ENCODE results near the gene MASP1.

GRCh38 chr3:186964892-186965788 lies 34.8 kb downstream of the ST6GAL1 start:
CAGE:
- cytosol, long polyA minus RNA, result no peak
- cytosol, long polyA plus RNA, result no peak
- long polyA plus RNA, result no peak
- nucleus, long polyA minus RNA, result no peak
- nucleus, long polyA plus RNA, result no peak

GRCh38 chr3:186976883-186977911 lies 46.9 kb downstream of the ST6GAL1 start:
CAGE:
- cytosol, long polyA minus RNA, result no peak
- cytosol, long polyA plus RNA, result no peak
- long polyA plus RNA, result no peak
- nucleus, long polyA minus RNA, result no peak
- nucleus, long polyA plus RNA, result no peak

GRCh38 chr3:187041781-187042662 lies 97.3 kb downstream of the RPL39L start:
CAGE:
- cytosol, long polyA minus RNA, result no peak
- cytosol, long polyA plus RNA, result no peak
- long polyA plus RNA, result no peak
- nucleus, long polyA minus RNA, result no peak
- nucleus, long polyA plus RNA, result no peak

DNA sequence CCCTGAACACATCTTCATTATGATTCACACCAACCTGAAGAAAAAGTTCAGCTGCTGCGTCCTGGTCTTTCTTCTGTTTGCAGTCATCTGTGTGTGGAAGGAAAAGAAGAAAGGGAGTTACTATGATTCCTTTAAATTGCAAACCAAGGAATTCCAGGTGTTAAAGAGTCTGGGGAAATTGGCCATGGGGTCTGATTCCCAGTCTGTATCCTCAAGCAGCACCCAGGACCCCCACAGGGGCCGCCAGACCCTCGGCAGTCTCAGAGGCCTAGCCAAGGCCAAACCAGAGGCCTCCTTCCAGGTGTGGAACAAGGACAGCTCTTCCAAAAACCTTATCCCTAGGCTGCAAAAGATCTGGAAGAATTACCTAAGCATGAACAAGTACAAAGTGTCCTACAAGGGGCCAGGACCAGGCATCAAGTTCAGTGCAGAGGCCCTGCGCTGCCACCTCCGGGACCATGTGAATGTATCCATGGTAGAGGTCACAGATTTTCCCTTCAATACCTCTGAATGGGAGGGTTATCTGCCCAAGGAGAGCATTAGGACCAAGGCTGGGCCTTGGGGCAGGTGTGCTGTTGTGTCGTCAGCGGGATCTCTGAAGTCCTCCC lies 96.5 kb downstream of the RPL39L start:
CAGE:
- cytosol, long polyA minus RNA, result no peak
- cytosol, long polyA plus RNA, result no peak
- long polyA plus RNA, result no peak
- nucleus, long polyA minus RNA, result no peak
- nucleus, long polyA plus RNA, result no peak

DNA sequence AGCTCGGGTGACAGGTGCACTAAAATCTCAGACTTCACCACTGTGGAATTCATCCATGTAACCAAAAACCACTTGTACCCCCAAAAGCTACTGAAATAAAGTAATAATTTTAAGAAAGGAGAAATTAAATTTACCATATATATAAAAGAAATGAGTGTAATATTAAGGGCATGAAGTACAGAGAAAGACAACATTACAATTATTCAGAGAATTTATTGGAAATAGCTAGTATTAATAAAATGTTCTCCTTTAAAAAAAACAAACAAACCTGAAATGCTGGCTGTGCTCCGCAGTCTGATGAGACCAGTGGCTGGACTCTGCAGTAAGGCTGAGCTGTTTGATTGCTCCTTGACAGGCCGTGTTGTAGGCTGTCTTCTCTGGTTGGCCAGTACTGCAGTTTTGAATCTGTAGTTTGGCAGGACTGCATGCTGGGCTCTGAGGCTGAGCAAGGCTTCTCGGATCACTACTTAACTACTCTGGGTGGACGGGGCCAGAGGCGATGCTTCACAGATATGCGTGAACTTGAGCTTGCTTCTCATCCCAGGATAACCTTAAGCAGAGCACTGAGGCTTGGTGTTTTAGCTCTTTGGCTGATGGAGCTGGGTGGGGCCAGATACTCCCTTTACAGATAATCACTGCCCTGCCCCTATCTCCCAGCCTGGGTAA lies 38.3 kb downstream of the RPL39L start:
CAGE:
- cytosol, long polyA minus RNA, result no peak
- cytosol, long polyA plus RNA, result no peak
- long polyA plus RNA, result no peak
- nucleus, long polyA minus RNA, result no peak
- nucleus, long polyA plus RNA, result no peak

DNA sequence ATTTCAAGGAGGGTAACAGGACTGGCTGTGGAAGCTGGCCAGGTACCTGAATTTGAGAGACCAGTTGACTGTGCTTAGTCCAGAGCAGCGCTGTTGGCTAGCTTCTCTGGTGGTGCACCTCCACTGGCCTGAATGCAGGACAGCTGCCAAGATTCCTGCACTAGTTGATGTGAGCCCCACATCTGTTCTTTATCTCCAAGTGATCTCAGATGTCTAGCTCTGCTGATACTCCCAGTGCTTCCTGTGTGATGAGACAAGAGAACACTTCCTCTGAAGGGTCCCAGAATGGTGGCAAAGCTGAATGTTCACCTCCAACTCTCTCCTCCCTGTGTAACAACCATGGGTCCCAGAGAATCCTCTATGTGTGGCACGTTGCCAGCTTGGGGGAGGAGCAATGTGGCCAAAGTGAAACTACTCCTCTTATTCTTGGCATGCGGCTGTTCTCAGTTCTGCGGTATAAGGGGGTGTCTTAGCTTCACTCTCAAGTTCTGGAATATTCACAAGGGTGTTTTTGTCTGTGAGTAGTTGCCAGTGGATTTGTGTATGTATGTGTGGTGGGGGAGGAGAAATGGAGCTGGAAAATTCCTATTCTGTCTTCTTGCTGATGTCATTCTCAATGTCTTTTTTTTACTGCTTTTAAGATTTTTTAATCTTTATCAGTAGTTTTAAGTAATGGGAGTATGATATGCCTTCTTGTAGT lies 37.6 kb downstream of the RPL39L start:
CAGE:
- cytosol, long polyA minus RNA, result no peak
- cytosol, long polyA plus RNA, result no peak
- long polyA plus RNA, result no peak
- nucleus, long polyA minus RNA, result no peak
- nucleus, long polyA plus RNA, result no peak

DNA sequence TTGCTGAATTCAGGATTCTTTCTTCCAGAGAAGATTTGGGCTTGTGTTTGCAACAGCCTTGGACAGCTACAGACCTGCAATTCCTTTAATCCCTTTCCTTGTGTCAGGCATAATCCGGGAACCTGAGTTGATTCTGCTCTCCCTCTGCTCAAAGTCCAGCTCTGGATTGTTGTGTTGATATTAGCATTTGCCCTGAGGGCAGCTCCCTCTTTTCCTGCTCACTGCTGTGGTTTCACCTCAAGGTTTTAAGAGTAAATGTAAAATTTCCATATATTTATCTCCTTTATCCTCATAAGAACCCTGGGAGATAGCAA lies 23.3 kb upstream of the RTP1 start:
CAGE:
- cytosol, long polyA minus RNA, result no peak
- cytosol, long polyA plus RNA, result no peak
- long polyA plus RNA, result no peak
- nucleus, long polyA minus RNA, result no peak
- nucleus, long polyA plus RNA, result no peak

DNA sequence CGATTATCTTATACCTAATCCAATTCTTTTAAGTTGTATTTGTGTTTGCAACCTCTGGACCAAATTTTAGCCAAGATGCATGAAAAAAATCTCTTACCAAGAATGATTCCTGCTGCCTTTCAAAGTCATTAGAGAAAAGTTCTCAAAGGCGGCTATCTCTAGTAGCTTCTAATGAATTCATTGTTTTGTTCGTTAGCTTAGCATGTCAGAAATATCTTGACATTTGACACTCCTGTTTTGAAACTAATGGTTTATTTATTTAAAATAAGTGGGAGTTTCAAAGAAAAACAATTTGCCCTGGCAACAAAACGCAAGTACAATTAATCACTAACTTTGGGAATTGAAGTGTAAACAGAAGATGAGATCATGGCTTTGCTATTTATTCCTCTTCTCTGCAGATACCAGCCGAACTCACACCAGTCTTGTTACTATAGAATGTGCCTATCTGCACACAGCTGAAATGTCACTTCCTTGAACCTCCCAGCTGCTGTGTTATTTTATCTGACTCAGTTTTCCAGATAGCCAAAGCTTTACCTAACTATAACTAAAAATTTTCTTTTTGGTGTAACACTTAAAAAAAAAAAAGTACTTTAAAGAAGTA lies 27.5 kb downstream of the MASP1 start:
CAGE:
- cytosol, long polyA minus RNA, result no peak
- cytosol, long polyA plus RNA, result no peak
- long polyA plus RNA, result no peak
- nucleus, long polyA minus RNA, result no peak
- nucleus, long polyA plus RNA, result no peak

GRCh38 chr3:187291582-187292185 lies at the start of gene MASP1:
Gene MASP1 (minus strand): TSS chr3:187291737.
CAGE:
- cytosol, long polyA minus RNA, result no peak
- cytosol, long polyA plus RNA, result no peak
- long polyA plus RNA, result no peak
- nucleus, long polyA minus RNA, result no peak
- nucleus, long polyA plus RNA, result no peak

CAGE:
- cytosol, long polyA minus RNA, result no peak
- cytosol, long polyA plus RNA, result no peak
- long polyA plus RNA, result no peak
- nucleus, long polyA minus RNA, result no peak
- nucleus, long polyA plus RNA, result no peak
Observed at GRCh38 chr3:187735394-187735882, 9.8 kb downstream of the BCL6 start.

DNA sequence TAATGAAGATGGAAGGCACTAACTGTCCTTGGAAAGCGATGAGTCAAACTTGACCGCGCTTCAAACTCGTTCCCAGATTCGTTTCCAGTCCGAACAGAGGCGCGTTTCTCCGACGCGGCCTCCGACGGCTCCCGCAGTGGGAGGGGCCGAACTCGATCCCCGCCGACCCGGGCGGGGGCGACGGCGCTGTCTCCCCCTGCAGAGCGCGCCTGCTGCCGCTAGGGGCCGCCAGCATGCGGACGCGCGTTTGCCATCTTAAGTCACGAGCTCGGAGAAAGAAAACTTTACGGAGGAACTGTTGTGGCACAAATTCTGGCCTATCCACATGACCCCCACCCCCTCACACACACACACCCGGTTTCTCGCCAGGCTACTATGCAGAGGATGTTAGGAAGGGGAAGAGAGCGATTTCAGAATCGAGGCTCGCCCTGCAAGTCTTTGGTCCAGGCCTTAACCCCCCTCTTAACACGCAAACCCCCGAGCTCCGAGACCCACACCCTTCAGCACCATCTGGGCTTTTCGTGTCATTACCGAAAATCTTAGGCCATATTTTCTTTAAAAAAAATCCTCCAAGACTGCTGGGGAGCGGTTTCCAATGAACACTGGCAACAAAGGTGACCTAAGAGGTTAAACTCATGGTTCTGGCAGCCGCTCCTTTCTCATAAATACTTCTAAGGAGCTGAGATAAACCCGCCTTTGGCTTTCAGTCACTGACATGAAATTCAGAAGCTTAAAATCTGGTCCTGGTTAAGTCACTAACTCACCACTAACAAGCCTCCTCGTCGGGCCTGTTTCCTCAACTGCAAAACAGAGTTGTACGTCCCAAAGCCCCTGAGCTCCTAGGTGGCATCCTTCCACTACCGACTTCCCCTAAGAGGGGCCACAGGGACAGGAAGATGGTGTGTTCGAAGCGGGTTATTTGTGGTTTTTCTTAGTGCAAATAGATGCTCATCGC lies 5.1 kb downstream of the BCL6 start:
CAGE:
- cytosol, long polyA minus RNA, result no peak
- cytosol, long polyA plus RNA, result no peak
- long polyA plus RNA, result no peak
- nucleus, long polyA minus RNA, result no peak
- nucleus, long polyA plus RNA, result no peak

DNA sequence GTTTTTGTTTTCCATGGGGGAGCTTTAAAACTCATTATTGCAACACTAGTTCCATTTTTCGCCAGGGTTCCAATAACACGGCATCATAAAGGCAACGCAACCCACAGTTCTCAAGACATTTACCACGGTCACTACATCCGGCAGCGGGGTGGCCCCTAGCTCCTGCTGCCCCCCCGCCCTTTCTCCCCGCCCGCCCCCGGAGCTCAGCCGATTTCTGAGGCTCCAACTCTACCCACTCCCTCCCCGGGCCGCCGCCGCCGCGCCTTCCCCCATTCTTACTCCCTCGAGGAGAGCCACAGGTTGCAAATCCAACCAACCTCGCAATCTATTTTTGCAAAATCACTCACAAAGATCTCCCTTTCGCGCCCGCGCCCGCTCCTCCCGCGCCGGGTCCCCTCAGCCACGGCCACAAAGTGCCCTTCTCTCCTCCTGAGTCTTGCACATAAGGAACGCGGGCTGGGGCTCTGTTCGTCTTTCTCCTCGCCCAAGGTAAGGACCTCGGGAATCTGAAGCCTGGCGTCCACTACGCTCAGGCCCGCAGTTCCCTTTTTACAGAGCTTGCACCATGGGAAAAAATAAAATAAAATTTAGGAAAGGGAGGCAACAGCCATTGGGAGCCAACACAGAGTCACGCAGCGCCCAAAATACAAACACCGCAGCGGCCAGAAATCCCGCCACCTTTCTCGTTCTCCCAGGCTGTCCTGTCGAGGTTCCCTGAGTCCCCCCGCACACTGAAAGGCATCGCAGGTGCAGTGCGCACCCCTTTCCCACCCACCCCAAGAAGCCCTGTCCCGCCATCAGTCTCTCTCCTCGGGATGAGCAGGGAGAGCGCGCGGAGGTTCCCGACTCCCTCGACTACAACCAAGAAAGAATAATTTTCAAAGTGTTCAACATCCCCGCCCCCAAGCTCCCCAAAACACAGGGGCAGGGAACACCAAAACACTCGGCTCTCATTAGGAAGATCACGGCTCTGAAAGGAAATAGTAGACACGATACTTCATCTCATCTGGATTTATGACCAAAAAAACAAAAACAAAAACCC lies 1.4 kb downstream of the BCL6 start:
CAGE:
- cytosol, long polyA minus RNA, result no peak
- cytosol, long polyA plus RNA, result no peak
- long polyA plus RNA, result no peak
- nucleus, long polyA minus RNA, result no peak
- nucleus, long polyA plus RNA, result no peak

DNA sequence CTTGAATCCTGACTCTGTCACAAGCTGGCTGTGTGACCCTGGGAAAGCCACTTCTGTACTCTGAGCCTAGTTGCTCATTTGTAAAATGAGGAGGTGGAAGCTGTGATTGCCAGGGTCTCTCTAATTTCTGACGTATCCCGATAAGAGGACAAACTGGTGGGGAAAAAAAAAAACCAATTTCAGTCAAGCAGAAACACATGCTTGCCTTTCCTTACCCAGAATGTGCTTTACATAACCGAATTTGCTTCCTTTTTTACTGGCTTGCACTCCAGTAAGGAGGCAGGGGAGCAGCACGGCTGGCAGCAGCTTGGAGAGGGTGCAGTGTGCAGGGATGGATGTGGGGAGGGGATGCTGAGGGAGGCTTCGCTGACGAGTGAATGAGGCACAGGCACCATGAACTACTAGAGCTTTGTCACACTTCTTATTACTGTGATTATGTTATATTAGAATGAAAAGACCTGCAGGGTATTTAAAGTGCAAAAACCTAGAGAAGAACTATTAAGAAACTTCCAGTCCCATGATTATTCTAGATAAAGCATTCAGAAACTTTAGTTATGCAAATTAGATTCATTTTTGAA lies 186.8 kb upstream of the LPP start:
CAGE:
- cytosol, long polyA minus RNA, result no peak
- cytosol, long polyA plus RNA, result no peak
- long polyA plus RNA, result no peak
- nucleus, long polyA minus RNA, result no peak
- nucleus, long polyA plus RNA, result no peak

CAGE:
- cytosol, long polyA minus RNA, result no peak
- cytosol, long polyA plus RNA, result no peak
- long polyA plus RNA, result no peak
- nucleus, long polyA minus RNA, result no peak
- nucleus, long polyA plus RNA, result no peak
Observed at GRCh38 chr3:187979481-187979993, 174.4 kb upstream of the LPP start.

DNA sequence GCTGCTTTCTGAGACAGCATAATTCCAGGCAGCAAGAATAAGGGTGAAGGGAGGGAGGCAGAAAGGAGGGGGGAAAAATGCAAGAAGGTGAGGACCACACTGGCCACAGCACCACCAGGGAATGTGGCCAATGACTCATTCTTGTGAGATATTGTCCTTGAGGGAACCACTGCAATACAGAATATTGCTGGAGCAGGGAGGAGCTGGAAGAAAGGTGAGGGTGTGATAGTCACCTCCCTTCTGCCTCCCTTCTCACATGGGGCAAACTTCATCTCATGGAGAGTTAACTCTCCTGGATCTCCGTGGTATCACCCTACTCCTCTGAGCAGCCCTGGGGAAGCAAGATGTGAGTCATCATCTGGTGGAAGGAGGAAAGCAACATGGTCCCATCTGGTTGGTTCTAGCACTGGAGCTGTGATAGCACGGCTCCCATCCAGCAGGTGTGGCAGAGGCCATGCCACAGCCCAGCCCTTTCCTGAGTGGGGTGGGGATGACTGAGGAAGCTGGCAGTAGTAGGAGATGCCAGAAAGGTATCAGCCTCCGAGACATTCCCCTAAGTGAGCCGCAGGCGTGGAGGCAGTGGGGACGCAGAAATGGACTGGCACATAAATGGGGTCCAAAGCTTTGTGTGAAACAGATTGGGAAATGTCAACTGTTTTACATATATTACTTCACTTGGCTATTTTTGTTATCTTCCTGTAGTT lies 115.9 kb upstream of the LPP start:
CAGE:
- cytosol, long polyA minus RNA, result no peak
- cytosol, long polyA plus RNA, result no peak
- long polyA plus RNA, result no peak
- nucleus, long polyA minus RNA, result no peak
- nucleus, long polyA plus RNA, result no peak

DNA sequence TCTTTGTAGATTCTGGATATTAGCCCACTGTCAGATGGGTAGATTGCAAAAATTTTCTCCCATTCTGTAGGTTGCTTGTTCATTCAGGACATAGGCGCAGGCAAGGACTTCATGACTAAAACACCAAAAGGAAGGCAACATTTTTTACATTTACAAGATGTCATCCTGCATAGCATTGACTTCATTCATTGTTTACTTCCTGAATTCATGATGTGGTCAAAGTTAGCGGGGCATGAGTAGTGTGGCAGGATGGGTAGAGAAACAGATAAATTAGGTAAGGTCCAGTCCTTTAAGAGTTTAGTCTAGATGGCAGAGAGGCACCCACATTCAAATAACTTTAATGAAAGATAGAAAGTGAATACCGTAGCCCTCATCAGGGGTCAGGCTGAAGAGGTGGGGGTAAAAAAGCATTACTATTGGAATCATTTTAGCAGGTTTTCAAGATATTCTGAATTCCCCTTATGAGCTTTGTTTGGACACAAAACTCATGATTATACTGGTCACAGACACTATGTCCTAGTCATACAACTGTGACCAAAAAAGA lies 44.9 kb upstream of the LPP start:
CAGE:
- cytosol, long polyA minus RNA, result no peak
- cytosol, long polyA plus RNA, result no peak
- long polyA plus RNA, result no peak
- nucleus, long polyA minus RNA, result no peak
- nucleus, long polyA plus RNA, result no peak

DNA sequence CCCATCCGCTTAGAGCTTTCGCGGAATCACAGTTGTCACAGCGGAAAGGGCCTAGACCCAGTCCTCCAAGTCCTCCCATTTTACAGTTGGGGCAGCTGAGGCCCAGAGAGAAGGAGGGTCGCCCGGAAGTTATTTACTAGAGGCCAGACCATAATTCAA lies 466 bp downstream of the LPP start:
CAGE:
- cytosol, long polyA minus RNA, result no peak
- cytosol, long polyA plus RNA, result no peak
- long polyA plus RNA, result no peak
- nucleus, long polyA minus RNA, result no peak
- nucleus, long polyA plus RNA, result no peak

GRCh38 chr3:188209834-188210174 lies 55.8 kb downstream of the LPP start:
CAGE:
- cytosol, long polyA minus RNA, result no peak
- cytosol, long polyA plus RNA, result no peak
- long polyA plus RNA, result no peak
- nucleus, long polyA minus RNA, result no peak
- nucleus, long polyA plus RNA, result no peak

CAGE:
- cytosol, long polyA minus RNA, result no peak
- cytosol, long polyA plus RNA, result no peak
- long polyA plus RNA, result no peak
- nucleus, long polyA minus RNA, result no peak
- nucleus, long polyA plus RNA, result no peak
Observed at GRCh38 chr3:188283119-188283603, 129.2 kb downstream of the LPP start.

DNA sequence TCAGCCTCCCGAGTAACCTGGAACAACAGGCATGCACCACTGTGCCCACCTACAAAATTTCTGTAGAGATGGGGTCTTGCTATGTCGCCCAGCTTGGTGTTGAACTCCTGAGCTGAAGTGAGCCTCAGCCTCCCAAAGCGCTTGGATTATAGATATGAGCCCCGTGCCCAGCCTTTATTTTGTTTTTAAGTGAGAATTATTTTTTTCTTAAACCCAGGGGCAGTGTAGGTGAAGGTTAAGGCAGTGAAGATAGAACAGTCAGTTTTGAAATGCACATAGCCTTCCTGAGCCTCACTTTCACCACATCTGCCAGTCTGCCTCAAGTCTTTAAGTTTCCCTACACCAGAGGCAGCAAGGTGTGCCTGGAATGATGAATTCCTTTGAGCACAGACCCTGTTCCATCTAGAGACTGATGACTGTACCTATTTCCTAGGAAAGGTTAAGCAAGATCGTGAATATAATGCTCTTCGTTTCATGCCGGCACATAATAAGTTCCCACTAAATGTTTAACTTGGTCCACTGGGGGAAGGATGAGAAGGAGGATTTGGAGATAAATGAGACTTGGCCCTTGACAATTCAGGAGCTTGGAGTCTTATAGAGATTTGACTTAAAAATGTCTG lies 141.8 kb downstream of the LPP start:
CAGE:
- cytosol, long polyA minus RNA, result no peak
- cytosol, long polyA plus RNA, result no peak
- long polyA plus RNA, result no peak
- nucleus, long polyA minus RNA, result no peak
- nucleus, long polyA plus RNA, result no peak

Measured in keratinocyte (primary cell).